ENCODE measurements around a stretch of chr1.

DNA sequence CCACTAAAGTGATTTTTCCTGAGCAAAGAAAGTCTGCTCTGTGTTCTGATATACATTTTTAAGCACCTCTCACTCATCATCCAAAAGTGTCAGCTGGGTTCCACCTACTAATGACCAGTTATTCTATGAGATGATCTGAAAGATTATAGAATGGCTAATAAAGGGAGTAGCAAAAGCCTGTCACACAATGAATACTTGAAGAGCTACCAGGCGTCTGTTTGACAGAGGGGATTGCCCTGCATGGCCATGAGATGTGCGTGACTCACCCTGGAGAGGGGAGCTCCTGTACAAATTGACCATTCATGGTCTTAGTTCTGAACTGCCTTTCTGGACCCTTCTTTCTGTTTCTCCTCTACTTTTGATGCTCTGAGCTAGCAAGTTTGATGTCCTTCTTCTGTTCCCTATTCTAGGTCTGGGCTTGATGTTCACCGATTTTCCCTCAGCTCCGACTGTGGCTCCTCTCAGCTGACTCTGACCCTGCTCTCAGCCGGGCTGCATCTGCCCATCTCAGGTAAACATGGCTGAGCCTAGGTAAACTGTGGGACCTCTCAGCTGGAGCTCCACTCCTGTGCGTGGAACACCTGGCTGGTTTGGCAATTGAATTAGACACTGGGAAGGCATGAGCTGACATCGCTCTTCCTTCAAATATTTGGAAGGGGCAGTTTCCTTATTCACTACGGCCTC is 85.1 kb upstream of the ABCD3 start:
- RRBS: no CpG with 5 or more reads among the region's 8 CpGs

DNA sequence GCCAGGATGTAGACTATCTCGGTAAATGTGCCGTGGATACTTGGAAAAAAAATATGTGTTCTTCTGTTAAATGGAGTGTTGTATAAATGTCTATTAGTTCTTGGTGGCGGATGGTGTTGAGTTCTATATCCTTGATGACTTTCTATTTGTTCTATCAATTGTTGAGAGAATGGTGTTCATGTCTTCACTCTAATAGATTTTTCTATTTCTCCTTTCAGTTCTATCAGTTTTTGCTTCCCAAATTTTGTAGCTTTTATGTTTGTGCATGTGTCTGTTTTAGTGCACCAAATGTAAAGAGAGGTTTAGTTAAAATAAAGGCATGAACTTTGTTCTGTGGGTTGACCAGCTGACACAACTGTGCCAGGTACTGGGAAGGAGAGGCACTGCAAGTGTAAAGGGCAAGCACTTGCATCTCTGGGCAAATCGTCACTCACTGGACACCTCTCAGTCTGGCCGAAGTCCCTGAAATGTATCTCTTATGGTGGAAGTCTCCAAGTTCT is 38.6 kb upstream of the ABCD3 start:
- RRBS: no CpG with 5 or more reads among the region's 5 CpGs

GRCh38 chr1:94540127-94540502 is 1.4 kb downstream of the F3 start:
- RRBS: no CpG with 5 or more reads among the region's 3 CpGs

DNA sequence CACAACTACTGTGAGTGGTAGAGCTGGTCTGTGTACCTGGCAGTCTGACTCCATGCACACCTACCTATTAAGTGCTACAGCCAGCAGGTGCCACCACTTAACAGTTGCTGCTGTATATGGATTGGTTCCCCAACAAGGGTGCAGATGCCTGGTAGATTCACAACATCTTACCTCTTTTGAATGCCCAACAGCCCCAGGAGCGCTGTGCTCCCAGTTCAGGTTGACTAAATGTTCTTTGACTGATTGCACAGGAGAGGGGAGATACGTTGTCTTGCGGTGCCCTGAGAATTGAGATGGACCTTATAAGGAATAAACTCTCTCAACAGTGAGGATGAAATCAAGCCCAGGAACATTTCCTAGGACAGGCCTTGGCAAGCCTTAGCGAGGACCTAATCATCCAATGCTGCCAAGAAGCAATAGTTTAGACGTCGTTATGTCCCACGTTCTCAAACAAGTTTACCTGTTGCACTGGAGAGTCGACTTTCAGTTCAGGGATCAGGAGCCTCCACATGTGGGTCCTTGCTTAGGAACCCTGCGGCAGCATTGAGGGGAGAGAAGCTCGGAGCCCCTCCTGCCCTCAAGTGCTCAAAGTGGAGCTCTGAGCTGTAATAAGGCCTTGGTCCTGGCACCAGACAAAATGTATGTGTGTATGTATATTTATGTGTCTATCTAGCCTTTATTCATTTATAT is 79.0 kb upstream of the F3 start:
- RRBS: no CpG with 5 or more reads among the region's 10 CpGs

DNA sequence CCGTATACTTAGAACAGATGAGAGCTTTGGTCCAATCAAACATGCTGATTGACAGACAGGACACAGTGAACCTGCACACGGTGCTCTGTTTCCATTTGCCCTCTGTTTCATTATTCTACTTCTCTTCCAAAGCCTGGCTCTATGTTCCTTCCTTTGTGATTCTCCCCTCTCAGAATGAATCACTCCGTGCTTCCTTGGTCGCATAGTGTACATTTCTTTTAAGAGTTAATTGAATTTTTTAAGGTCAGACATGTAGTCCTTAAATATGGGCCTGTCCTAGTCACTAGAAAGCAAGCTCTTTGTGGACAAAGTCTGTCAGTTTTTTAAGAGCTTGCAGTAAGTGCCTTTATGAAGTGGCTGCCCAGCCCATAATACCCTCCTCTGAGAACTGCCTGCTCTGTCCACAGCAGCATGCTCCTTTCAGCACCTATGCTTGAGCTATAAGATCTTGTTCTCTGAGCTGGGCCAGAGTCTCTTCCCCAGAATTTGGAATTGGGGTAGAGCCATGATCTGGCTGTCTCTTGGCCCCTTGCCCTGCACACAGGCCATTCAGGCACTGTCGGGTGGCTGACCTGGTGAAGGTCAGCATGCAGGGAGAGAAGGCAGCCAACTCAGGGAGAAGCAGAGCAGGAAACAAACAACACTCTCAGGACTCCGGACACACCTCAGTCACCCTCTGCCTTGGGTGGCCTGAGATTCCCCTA is 66.7 kb upstream of the SLC44A3 start:
- RRBS: no CpG with 5 or more reads among the region's 6 CpGs

DNA sequence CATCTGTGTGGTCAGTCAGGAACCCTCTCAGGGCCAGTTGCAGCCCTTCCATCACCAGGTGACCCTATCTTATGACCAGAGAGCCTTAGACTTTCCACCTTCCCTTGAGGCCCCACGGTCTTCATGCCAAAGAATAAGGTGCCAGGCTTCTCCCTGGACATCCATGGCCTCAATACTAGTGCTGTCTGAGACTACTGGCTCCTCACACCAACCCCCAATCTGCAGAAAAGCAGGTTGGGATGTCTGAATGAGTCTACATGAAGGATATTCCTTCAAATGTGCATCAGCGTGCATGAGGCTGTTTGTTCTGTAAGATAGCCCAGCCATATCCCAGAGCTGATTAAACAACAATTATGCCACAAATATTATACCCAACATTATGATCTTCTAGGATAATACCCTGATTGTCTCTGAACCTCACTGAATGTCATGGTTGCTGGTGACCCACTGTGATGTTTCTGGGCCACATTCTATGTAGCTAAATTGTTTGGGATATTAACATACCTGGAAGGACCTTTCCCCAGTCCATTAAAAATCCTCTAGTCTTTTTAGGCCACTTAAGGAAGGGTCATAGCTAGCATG is 51.0 kb upstream of the SLC44A3 start:
- RRBS: no CpG with 5 or more reads among the region's 2 CpGs

DNA sequence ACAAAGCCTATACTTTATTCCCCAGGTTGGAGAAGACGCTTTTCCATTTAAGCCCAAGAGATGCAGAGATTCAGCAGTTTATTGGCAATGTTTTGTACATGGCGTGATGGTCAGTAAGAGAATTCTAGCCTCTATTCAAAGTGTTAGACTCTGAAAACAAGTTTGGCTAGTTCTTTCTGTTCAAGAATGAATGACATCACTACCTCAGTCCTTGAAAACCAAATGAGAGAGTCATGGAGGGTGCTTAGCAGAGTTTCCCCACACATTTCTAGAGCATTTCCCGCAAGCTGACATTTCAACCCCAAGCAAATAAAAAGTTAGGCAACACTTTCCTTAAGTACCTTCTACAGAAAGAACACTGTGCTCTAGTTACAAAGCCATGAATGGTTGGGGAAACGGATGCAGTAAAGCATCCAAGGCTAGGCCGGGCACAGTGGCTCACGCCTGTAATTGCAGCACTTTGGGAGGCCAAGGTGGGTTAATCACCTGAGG is 48.0 kb upstream of the SLC44A3 start:
- RRBS: no CpG with 5 or more reads among the region's 6 CpGs

DNA sequence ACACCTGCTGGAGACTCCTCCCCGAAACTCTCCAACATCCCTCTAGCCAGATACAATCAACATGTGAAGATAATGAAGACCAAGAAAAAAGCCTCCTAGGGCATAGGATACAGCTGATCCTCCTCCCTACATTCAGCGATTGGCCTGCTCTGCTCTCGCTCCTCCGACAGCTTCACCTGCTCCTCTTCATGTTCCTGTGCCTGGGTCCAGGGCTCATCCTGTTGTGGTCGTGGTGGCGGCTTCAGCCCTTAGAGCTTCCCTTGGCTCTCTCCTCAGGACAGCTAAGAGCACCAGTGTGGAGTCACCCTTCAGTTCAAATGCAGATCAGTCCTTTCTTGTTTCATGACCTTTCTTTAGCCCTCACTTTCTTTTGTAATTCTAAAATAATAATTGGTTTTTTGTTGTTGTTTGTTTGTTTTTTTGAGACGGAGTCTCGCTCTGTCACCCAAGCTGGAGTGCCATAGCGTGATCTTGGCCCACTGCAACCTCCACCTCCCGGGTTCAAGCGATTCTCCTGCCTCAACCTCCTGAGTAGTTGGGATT is 18.7 kb downstream of the CNN3 start:
- RRBS: no CpG with 5 or more reads among the region's 11 CpGs

- RRBS: 1% methylated on average over 21 of the region's 55 CpGs
These were observed 645 bp upstream of the CNN3 start for GRCh38 chr1:94927283-94928227.

- RRBS: no CpG with 5 or more reads among the region's 5 CpGs
These were observed 22.8 kb upstream of the CNN3 start for GRCh38 chr1:94949508-94950320.

DNA sequence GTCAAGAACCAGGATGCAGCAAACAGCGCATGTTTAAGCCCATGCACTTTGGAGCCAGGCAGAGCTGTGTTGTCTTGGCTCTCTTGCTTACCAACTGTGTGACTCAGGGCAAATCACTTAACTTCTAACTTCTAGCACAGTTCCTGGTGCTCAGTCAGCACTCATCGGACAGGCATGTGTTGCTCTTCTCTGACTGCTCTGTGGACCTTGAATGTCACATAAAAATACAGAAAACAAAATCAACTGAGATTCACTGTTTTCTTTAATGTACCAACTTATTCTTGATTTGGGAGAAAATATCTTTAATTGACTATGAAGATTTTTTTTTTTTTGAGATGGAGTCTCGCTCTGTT is 56.5 kb upstream of the CNN3 start:
- RRBS: no CpG with 5 or more reads among the region's 3 CpGs

DNA sequence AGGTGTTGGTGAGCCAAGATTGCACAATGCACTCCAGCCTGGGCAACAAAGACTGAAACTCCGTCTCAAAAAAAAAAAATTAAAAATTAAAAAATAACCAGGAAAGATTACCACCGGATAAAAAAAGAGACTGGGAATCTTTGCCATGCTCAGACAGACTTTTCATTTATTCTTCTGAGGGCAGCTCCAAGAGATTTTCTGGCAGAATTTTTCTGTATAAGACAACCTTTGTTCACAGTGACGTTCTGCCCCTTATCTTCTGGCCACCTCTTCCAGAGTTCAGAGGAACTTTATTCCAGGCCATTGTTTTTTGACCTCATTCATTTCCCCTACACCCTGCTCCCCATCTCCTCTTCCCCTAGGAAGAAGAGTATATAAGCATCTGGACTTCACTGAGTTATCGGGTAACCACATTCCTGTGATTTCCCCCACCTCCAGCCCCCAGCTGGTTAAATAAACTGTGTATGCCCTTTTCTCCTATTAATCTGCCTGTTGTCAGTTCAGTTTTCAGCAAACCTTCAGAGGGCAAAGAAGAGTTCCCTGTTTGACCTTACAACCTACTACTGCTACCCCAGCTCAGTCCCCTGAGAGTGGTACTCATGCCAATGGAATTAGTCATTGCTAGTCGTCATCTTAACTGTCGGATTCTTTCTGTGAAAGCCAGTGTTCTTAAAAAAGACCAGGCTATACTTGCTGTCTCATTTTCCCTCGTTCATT is 14.2 kb upstream of the ALG14 start:
- RRBS: no CpG with 5 or more reads among the region's 7 CpGs

GRCh38 chr1:95133203-95134372 is 16.4 kb downstream of the TLCD4 start:
- RRBS: no CpG with 5 or more reads among the region's 10 CpGs

DNA sequence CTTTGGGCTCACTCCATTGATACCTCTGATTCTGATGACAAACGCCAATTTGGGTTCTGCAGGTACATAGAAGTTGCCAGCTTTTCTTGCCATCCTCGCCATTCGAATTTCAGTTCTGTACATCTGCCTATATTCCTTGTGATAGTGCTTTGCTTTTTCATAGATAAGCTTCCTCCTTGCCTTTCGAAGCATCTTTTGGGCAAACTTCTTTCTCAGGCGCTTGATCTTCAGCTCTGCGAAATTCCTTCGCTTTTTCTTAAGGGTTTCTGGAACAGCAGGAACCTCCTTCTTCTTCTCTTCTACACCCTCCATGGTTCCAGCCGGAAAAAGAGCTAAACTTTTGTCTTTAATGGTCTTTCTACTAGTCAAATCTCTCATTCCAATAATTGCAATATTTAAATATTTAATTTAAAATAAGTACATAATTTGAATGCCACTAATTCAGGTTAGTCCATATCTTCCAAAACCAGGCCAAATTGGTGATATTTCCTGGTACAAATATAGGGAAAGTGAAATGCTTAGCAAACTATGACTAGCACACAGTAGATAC is 42.2 kb upstream of the PTBP2 start:
- RRBS: no CpG with 5 or more reads among the region's 8 CpGs

DNA sequence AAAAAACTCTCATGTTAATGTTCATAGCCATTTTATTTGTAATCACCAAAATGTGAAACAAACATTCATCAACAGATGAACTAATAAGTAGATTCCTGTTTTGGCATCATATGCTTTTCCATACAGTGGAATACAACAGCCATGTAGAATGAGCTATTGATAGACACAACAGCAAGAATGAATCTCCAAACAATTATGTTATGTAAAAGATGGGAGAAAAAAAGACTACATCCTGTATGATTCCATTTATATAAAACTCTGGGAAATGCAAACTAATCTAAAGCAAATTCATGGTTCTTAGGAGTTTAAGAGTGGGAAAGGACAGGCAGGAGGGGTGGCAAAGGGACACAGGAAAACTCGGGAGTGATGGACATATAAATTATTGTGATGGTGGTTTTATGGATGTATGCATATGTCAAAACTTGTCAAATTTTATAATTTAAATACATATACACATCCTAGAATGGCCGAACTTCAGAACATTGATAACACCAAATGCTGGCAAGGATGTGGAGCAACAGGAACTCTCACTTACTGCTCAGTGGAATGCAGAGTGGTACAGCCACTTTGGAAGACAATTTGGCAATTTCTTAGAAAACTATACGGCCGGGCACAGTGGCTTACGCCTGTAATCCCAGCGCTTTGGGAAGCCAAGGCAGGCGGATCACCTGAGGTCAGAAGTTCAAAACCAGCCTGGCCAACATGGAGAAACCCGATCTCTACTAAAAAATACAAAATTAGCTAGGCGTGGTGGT is 34.1 kb downstream of the PTBP2 start:
- RRBS: no CpG with 5 or more reads among the region's 9 CpGs

GRCh38 chr1:96770641-96771413 is 49.2 kb downstream of the PTBP2 start:
- RRBS: no CpG with 5 or more reads among the region's 5 CpGs

GRCh38 chr1:96962991-96963451 is 241.4 kb downstream of the PTBP2 start:
- RRBS: no CpG with 5 or more reads among the region's 4 CpGs

- RRBS: no CpG with 5 or more reads among the region's 3 CpGs
These were observed 270.8 kb downstream of the DPYD start for GRCh38 chr1:97649920-97650522.

DNA sequence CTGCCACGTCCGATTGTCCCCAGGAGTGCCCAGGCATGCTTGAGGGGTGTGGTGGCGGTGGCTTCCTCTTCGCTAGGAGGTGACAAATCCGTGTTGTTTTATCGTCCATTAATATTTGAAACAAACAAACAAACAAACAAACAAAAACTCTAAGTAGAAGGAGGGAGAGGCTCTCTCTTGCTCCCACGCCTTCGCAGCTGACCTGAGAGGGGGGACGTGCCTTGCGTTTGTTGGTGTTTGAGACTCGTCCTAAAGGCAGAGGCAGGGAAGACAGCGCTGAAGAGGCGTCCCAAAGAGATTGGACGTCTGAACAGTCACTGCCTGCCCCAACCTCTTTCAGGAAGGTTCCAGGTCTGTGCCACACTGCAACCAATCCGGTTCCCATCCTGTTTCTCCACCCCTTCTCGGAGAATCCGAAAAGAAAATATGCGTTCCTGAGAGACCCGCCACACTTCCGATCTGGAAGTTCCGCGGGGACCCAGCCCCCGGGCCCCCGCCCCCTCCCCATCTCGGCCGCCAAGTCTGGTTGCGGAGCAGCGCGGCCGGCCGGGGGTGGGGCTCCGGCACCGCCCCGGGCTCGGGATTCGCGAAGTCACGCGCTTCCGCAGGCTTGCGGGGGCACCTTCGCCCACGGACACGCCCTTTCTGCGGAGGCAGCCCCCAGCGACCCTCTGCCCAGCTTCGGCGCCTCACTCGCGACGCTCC is 124.3 kb upstream of the DPYD start:
- RRBS: 4% methylated on average over 4 of the region's 51 CpGs

- RRBS: no CpG with 5 or more reads among the region's 45 CpGs
These were observed 125.1 kb upstream of the DPYD start for GRCh38 chr1:98045816-98046389.